ENCODE results near the gene SPOUT1.

DNA sequence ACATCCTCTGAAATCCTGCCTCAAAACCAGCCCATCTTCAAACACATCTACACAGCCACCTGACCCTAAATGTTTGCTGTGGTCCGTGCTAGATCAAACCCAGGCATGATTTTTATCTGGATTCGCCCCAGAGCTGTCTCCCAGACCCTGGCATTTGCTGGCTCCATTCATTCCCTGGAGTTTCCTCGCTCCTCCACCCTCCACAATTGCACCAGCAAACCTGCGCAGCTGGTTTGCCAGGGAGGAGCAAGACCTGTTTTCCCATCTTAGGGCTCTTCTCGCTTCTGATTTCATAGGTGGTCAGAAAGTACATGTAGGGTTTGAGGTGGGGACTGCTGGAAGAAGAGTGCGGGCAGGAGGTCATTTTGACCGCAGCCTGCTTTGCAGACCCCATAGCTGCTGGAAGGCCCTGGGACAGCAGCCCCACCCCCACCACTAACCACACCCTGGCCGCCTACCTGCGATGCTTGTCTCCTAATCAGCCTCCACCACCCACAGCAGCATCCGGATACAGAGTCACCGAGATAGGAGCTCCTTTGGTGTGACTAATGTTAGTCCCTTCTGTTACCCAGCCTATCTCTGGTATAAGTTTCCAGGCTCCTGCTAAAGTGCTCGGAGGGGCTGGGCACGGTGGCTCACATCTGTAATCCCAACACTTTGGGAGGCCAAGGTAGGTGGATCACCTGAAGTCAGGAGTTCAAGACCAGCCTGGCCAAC lies 22.8 kb downstream of the SWI5 start:
- RRBS = no CpG with 5 or more reads among the region's 13 CpGs

DNA sequence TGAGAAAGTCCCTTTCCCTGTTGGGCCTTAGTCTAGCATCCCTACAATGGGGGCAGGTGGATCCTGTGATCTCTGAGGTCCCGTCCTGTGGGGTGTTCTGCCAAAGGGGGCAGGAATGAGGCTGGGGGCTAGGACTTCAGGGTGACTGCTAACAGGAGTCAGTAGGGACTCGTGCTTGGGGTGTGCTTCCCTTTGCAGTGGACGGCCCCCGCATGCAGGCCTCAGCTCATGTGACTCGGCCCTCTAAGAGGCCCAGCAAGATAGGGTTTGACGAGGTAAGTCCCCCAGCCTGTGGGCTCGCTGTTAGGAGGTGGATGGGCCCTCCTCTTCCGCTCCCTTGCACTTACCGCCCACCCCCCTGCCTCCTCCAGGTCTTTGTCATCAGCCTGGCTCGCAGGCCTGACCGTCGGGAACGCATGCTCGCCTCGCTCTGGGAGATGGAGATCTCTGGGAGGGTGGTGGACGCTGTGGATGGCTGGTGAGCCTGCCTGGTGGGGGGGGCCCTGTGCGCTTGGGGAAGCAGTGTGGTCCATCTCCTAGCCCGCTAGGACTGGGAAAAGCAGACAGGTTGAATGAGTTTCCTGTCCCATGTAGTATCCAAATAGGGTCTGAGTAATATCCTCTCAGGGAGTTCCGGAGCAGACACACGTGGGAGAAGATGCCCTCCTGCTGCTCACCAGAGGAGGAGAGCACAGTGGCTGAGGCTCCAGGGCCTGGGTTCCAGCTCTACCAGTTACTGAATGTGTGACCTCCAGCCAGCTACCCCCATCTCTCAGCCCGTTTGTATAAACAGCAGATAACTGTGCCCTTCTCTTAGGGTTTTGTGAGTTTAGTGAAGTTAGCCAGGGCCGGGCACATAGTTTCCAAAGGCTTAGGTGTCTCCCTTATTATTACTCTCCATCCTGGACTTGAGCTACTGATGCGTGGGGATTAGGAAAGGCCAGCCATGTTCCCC lies 8.2 kb downstream of the CERCAM start:
- RRBS = no CpG with 5 or more reads among the region's 23 CpGs

GRCh38 chr9:128483699-128484107 lies 20.8 kb upstream of the GLE1 start:
- RRBS = no CpG with 5 or more reads among the region's 11 CpGs

DNA sequence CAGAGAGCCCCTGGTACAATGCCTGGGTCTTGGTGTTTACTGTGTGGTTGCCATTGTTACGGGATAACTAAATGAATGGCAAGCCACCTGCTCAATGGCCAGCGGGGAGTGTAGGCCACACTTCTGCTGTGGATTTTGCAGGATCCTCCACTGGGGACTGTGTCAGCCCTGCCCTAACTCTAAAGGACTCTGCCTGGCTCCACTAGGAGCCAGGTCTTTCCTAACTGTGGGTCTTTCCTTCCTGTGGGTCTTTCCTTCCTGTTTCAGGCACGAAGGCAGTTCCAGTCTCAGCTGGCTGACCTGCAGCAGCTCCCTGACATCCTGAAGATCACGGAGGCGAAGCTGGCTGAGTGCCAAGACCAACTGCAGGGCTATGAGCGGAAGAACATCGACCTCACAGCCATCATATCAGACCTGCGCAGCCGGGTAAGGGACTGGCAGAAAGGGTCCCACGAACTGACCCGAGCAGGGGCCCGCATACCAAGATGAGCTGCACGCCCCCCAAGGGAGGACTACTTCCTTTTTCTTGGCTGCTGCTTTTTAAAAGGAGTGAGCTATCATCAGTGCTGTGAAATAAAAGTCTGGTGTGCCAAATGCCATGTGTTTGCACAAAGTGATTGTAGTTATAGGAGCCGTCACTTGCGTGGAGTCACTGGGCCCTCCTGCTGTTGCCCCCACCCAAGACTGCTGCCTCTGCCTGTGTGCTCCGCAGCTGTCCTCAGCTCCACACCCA lies 10.1 kb upstream of the GLE1 start:
- RRBS = no CpG with 5 or more reads among the region's 16 CpGs

- RRBS = no CpG with 5 or more reads among the region's 9 CpGs
Observed at GRCh38 chr9:128574344-128575018, 22.1 kb downstream of the SPTAN1 start.

DNA sequence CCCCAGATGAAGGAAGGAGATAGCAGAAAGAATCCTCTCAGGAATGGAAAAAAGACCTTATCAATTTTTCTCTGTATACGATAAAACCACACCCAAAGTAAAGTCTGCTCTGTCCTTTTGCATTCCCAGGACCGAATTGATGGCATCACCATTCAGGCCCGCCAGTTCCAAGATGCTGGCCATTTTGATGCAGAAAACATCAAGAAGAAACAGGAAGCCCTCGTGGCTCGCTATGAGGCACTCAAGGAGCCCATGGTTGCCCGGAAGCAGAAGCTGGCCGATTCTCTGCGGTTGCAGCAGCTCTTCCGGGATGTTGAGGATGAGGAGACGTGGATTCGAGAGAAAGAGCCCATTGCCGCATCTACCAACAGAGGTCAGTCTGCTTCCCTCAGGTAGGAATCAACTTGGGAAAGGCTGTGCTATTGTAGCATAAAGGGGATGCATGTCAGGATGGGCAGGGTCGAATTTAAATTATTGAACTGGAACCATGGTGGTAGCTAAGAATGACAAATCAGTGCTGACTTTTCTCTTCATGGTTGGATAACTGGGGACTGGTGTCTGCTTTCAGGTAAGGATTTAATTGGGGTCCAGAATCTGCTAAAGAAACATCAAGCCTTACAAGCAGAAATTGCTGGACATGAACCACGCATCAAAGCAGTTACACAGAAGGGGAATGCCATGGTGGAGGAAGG lies 31.9 kb downstream of the SPTAN1 start:
- RRBS = no CpG with 5 or more reads among the region's 14 CpGs

- RRBS = 50% methylated on average over 5 of the region's 12 CpGs
Observed at GRCh38 chr9:128628378-128628889, 28.2 kb downstream of the DYNC2I2 start.

DNA sequence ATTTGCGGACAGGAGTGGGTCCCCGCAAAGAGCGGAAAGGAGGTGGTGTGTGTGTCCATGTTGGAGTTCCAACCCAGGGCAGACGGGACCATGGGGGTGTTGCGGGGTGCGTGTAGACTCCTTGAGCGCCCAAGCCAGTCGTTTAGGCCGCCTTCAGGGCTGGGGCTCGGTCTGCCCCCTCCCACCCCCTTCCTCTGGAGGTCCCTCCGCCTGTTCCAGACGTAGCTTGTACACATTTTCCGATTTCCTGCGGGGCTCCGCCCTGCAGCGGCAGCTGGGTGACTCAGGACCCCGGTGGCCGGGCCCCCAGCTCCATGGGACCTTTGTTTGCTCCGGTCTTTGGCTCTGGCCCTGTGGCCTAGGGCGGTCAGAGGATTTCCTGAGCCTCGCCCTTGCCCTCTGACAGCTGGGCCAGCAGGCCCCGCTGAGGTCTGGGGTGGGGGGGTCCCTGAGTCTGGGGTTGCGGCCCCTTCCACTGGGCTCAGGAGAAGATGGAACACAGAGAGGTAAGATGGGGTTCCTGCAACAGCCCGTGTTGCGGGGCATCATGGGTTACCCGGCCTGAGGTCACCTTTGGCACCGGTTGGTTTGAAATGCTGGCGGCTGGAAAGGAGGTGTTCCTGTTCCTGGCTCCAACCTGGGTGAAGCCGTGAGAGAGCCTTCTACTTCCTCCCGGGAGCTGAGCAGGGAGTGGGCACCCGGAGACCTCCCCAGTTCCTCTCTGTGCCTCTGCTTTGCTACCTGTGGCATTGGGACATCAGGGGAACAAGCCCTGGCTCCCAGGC lies 1.5 kb downstream of the PKN3 start:
- RRBS = 85% methylated on average over 4 of the region's 31 CpGs

DNA sequence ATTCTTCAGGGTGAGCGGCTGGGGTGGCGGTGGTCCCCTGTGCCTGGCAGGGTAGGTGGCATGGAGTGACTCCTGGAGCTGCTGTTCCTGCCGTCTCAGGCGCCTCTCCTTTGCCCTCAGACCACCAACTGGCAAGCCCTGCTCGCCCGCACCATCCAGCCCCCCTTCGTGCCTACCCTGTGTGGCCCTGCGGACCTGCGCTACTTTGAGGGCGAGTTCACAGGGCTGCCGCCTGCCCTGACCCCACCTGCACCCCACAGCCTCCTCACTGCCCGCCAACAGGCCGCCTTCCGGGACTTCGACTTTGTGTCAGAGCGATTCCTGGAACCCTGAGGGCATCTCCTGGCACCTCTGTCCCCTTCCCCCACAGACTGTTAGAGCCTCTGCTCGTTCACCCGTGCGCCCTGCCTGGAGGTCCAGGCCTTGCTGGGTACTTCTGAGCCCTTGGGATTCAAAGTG lies 3.6 kb downstream of the ZDHHC12 start:
- RRBS = no CpG with 5 or more reads among the region's 19 CpGs

DNA sequence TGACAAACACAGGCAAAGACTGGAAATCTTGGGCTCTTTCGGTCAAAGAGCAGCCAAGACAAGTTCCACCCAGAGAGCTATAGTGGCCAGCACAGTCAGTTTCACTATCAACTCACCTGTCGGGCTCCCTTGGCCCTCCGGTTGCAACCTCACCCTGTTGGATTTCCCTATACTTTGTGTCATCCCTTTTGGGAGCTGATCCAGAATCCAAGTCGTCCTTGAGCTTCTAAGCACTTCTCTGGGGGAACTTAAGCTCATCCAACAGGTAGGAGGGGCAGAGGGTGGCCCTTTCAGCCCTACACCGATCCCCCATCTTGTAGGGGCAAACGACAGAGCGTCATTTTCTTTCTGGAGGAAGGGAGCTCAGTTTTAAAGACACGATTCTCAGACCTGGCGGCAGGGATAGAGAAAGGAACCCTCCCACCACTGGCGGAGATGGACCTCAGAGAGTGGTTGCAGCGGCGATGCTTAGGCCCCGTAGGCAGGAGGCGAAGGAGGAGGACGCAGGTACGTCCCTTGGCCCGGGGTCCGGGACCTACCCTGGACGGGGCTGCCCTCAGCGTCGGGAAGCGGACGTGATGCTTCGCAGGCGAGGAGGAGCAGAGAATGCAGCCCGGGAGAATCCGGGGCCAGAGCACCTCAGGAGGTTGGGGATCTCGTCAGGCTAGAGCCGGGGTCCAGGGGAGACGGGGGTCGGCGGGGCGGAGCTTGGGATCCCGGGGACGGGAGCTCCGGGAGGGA lies 515 bp downstream of the ZER1 start:
- RRBS = 5% methylated on average over 14 of the region's 36 CpGs

- RRBS = 2% methylated on average over 16 of the region's 96 CpGs
Observed at GRCh38 chr9:128818789-128819671, 730 bp downstream of the ENDOG start.

GRCh38 chr9:128829673-128830479 lies at the start of gene SPOUT1:
Gene SPOUT1 (minus strand): TSS chr9:128829794.
- RRBS = under 1% methylated on average over 17 of the region's 43 CpGs

DNA sequence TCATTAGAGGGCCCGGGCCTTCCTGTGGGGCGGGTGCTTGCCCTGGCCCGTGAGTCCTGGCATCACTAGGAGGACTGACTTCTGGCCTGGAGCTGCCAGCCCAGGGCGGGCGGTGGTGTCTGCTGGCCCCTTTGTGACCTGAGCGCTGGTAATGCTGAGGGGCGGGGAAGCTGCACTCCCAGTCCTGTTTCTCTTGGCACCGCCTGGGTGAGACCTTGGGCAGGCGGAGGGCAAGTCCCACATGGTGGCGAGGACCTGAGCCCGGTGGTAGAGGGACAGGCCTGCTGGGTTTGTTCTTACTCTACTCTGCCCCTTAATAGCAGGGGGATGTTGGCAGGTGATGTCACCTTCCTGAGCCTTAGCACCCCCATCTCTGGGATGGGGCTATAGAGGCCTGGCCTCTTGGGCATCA lies 18.0 kb upstream of the PHYHD1 start:
- RRBS = no CpG with 5 or more reads among the region's 11 CpGs

GRCh38 chr9:128908291-128909176 lies 12.2 kb upstream of the PHYHD1 start:
- RRBS = no CpG with 5 or more reads among the region's 47 CpGs

DNA sequence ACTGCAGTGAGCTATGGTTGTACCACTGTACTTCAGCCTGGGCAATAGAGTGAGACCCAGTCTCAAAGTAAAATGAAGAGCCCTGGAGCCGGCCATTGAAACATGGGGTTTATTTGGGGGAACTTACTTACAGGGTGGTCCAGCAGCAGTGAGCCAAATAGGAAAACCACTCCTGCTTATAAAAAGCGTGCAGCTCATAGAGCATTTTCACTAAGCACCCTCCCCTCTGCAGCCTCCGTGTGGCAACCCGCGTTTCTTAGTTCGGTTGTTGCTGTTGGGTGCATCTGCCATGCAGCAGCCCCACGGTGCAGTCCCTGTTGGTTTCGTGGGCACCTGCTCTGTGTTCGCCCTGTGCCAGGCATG lies 10.2 kb upstream of the PHYHD1 start:
- RRBS = no CpG with 5 or more reads among the region's 9 CpGs

GRCh38 chr9:129038507-129038898 lies 2.1 kb downstream of the MIGA2 start:
- RRBS = no CpG with 5 or more reads among the region's 3 CpGs

GRCh38 chr9:129077200-129077613 lies 3.7 kb upstream of the DOLPP1 start:
- RRBS = no CpG with 5 or more reads among the region's 10 CpGs

GRCh38 chr9:129102132-129102784 lies 8.3 kb downstream of the CRAT start:
- RRBS = 82% methylated on average over 2 of the region's 16 CpGs

DNA sequence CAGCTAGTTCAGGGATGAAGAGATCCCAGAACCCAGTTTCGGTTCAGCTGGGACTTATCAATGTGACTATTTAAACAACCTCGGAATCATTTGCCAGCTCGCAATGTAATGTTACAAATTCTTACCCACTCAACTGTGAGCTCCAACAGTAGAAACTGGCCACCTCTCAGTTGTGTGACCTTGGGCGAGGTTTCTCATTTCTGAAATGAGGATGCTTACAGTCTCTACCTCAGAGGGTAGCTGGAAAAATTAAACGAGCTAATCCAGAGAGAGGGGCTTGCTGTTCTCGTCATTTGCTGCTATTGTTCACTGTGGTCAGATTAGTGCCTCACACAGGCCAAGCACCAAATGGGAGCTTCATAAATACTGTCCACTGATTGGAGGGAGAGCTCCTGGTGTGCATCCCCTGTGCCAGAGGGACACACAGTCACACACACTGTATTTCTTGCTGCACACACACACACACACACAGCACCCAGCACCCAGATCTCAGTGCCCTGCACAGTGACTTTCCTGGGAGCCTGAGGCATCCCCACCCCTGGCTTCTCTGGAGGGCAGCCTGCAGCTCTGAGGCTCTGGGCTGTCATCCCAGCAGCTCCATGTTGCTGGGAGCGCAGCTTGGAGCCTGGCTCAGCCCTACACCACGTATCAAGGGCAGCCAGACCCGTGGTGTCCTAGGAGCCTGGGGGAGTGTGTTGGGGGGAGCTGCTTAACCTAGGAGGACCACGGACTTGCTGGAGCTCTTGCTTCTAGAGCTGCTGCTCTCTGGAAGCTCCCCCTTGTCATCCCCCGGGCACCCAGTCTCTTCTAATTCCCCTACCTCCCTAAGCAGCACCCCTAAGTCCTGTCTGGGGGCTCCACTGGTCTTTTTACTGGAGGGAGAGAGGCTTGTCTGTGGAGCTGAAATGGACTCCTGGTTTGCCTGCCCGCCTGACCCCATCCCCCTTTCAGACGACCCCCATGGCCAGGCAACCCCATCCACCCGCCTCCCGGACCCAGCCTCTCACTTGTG lies 5.4 kb downstream of the IER5L start:
- RRBS = no CpG with 5 or more reads among the region's 15 CpGs

- RRBS = under 1% methylated on average over 24 of the region's 36 CpGs
Observed at GRCh38 chr9:129202634-129203110, 24.6 kb upstream of the IER5L start.

All from AG10803 (cell line).